Breast epithelium (tissue), 2 donors: ENCODE results near the gene PACC1.

GRCh38 chr1:212247104-212247391, 38.2 kb upstream of the PPP2R5A start:
- PRO-cap: no peak
- RAMPAGE, long total RNA, 2 experiments: no peak in any of the 2 experiments

GRCh38 chr1:212254819-212255481, 30.3 kb upstream of the PPP2R5A start:
- PRO-cap: no peak
- RAMPAGE, long total RNA, 2 experiments: no peak in any of the 2 experiments

DNA sequence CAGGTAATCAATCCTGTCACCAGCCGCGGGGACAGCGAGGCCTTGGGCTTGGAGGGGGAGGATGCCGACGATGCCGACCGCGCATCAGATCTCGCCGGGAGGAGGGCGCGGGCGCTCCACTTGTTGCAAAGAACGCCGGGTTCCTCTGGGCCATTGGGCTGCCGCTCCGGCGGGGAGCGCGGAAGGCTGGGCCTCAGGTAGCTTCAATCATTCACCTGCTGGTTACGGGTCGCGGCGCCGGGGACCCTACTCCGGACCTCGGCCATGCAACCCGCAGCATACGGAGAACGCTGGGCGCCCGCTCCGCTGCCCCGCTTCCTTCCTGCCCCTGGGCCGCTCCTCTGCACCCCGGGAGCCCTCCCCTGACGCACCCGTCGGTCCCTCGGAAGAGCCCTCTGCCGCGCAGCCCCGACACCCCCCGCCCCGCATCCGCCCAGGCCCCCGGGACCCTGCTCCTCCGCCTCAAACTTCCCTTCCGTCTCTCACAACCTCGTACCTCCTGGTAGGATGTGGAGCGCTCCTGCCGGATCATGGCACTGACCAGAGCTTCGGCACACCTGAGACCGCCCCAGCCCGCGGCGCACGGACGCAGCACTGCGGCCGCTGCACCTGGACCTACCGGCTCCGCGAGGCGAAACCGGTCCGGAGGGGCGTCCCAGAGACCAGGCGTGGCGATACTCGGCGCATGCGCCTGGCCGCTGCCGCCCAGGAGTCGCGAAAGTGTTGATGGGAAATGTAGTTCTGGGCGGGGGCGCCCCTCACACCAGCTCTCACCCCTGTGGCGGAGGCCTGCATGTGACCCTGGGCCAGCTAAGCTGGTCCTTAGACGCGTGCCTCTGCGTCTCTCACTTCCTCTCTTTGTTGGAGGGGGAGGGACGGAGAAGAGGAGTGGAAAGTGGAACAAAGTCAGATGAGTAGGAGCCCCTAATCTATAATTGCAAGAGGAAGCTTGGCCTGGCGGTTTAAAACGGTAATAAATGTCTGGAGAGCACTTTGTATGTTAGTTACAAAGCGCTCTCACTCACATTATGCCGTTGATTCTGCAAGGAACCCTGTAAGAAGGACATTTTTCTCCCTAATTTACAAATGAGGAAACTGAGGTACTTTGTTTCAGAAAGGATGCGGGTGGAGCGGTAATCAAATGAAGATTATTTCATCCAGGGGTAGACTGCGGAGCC, at the start of gene PACC1:
Gene PACC1, minus strand, starts transcription at position 661 of the 1,178 bp plus-strand sequence.
- PRO-cap: bidirectional peak, plus-strand start at position 864 of the sequence, minus-strand start at position 596 of the sequence
- RAMPAGE, long total RNA, 2 experiments: start-site peak on the minus strand in 1 of 2 experiments, centred at position 611 of the sequence, 54 reads per replicate

DNA sequence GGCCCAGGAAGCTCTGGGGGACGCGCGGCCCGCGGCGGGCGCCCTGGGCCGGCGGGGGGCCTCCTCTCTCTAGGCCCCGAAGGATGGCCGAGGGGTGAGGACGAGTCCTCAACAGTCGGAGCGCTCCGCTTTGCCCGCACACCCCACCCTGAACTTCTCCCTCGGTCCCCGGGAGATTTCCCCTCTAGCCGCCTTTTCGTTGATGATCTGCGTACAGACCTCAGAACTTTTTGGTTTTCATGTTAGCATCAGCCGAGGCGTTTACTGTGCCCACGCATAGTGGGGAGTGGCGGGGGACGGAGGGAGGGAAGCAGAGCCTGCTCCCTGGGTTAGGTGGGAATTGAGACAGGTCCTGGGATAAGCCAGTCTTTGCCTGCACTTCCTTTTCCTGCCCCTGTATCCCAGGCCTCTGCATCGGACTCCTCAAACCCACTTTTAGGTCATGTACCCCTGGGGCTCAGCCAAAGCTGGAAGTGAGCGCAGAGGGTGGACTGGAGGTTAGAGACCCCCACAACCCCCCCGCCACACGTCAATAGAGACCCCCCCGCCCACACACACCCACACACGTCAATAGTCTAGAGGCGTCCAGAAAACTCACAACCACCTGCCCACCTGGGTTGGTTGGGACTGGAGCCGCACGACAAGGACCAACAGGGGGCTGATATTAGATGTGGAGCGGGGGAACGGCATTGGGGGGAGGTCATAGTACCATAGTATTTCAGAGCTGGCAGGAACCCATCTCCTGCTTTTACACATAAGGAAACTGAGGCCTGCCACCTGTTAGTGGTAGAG, 680 bp downstream of the NENF start:
- PRO-cap: no peak
- RAMPAGE, long total RNA, 2 experiments: no peak in any of the 2 experiments

DNA sequence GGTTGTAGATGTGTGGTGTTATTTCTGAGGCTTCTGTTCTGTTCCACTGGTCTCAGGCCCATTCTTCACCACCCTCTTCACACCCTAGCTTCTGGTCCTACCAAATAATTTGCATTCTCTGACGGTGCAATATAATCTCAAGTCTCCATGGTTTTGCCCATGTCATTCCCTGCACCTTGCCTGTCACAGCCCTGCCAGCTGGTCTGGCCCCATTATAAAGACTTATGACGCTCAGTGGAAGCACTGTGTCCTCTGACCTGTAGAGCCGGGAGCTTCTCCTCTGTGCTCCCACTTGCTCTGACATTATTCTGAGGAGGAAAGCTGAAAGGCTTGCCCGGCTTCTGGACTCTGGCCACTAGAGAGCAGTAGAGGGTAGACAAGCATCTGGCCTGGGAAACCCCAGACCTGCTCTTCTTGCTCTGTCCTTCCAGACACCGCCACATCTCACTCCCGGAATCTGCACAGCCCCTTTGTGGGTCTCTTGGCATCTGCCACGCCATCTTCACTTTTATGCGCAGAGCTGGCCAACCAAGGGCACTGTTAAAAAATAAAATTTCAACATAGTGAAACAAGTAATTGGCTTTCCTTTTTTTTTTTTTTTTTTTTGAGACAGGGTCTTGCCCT, 44.4 kb downstream of the NENF start:
- PRO-cap: no peak
- RAMPAGE, long total RNA, 2 experiments: no peak in any of the 2 experiments

DNA sequence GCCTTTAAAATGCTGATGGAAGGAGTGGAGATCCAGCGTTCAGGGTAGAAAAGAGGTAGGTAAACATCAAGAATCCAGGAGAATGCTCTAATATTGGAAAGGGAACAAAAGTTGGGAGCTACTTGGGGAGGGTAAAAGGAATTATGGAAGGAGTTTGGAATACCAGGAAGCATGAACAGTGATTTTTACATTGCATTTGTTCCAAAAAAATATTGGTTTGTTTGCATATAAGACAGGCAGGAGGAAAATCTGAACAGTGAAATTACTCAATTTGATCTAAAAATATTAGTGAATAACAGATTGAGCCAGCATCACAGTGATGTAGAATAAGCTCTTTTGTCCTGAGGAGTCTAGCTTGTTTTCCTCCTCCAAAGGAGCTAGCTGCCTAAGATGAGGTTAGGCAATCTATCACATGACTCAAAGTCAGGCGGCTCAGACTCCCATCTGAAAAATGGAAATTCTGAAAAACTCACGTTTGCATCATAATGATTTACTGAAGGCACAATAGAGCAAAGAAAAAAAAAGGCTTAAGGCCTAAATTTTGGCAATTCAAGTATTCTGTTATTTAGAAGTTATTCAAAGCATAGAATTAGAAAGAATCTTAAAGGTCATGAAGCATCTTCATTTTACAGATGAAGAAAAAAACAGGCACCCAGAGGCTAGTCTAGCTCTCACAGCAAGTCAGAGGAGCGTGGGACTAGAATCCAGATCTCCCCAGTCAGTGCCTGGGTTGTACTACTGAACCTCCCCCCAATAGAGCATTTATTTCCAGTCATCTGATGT, 62.7 kb upstream of the ATF3 start:
- PRO-cap: no peak
- RAMPAGE, long total RNA, 2 experiments: no peak in any of the 2 experiments

DNA sequence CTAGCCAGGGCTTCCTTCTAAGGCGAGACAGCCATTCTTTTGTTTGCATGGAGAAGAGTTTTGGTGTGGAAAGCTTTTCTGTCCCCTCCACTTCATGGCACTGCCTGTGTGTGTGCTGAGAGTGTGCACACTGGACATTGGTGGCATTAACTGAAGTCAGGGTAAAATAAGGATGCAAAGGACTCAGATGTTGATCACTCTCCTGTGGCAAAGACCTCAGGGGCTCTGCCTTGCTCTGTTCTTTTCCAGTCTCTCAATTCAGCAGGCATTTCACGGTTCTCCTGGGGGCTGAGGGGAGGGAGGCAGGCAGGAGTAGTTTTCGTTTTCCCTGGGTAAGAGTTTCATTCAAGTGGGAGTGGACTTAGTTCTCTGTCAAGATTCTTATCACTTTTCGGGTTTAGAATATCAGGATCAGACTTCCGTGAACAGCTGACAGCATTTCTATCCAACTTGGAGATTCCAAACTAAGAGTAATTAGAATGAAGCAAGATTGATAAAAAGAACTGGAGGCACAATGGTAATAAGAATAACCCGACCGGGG, 2.6 kb upstream of the ATF3 start:
- PRO-cap: no peak
- RAMPAGE, long total RNA, 2 experiments: no peak in any of the 2 experiments

- PRO-cap: no peak
- RAMPAGE, long total RNA, 2 experiments: no peak in any of the 2 experiments
These were observed 2.0 kb downstream of the ATF3 start for GRCh38 chr1:212610238-212611234.

DNA sequence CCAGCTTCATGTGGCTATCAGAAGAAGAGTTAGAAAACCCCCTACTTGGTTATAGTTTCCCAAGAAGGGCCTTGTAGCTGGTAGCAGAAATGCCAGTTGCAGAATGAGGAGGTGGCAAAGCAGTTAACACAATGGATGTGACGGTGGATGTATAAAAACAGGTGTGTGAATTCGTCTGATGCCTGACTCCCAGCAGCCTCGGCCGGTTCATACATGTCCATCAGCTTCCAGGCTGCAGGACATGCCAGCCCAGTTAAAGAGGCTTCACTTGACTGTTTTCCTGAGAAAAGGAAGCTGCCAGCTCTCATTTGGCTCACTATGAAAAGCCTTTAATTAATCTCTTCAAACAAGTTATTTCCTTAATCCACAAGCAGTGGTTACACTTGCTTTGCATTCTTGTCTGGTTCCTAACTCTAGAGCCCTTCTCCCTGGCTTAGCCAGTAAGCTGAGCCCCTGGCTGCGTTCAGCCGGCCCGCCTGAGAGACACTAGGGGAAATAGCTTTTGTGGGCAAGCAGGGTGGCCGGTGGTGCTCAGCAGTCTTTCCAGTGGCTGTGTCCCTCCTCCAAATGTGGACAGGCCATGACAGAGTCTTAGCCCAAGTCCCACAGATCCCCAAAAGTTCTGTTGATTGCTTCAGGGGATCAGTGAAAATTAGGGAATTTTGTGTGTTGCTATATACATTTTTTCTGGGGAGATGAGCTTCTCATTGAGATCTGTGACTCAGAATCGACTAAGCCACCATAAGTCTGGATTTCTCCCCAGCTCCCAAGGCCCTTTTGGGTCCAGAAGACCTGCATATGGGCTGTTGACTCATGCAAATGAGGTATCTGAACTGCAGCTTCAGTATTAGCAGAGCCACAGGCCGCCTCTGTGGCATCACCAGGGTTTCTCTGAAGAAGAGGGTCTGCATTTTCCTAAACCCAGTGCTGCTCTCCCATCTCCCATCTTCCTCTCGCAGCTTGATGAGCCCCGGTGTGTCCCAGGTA, 5.7 kb upstream of the GARIN4 start:
- PRO-cap: no peak
- RAMPAGE, long total RNA, 2 experiments: no peak in any of the 2 experiments

DNA sequence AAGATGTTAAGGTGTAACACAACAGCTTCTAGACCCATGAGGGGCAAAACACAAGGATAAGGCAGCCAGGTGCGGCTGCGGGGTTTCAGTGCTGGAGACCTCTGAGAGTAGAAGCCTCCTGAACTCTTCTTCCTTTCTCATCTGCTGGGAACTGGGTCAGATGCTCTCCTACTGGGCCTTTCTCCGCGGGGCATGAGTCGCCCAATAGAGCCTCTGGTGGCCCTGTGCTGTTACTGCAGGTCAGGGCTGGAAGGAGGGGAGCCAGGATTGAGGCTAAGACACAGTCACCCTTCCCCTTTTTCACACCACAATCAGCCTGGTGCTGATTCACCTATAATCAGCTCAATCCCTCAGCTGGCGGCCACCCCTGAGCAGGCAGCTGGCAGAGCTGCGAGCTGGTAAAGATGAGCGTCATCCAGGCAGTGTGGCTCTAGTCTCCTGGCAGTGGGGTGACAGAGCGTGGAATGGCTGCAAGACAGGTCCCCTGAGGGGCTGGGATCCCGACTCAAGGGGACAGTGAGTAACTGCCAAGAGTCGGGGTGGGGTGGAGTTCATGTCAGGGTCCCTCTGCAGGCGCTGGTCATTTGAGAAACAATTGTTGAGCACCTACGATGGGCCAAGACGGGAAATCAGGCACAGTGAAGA, 5.9 kb downstream of the GARIN4 start:
- PRO-cap: no peak
- RAMPAGE, long total RNA, 2 experiments: no peak in any of the 2 experiments

DNA sequence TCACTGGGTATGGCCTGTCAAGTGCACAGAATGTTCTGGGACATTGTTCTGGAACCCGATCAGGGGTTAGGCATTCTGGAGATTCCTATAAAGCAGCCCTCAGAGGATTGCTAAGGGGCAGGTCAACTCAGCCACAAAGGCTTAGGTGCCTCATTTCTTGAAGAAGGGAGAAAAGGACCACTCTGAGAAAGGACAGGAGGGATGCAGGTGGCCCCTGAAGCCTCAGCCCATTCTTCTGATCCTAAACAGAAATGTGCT, 14.7 kb downstream of the GARIN4 start:
- PRO-cap: unidirectional peak, plus-strand start at position 180 of the sequence
- RAMPAGE, long total RNA, 2 experiments: no peak in any of the 2 experiments

DNA sequence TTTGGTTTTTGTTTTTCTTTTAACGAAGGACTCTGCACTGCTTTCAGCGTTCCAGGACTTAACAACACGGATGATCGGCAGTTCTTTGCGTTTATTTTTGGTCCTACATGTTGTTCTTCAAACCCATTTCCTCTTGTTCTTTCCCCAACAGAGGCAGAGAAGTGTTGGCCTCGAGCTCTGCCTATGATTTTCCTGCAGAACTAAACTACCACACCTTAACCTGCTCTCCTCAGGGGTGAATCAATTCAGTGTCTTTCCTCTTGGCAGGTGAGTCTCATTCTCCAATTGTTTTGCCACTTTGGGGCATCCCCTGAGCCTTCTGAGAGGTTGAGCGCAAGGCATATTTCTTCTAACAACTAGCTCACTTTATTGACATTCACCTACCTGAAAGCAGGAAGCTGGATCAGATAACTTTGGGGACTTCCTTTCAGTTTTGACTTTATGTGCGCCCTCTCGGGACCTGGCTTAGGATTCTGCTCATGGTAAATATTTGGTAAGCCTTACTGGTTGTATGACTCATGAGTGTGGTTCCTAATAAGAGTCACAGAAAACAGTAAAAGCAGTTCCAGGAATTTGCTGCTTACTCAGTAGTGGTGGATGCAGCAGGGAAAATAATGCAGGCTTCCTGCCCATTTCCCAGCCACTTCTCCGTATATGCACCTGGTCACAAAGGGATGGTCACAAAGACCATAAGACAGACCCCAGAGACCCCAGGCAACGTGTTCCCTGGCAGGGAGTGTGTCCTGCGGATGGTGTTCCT, 21.8 kb upstream of the BATF3 start:
- PRO-cap: no peak
- RAMPAGE, long total RNA, 2 experiments: no peak in any of the 2 experiments

- PRO-cap: no peak
- RAMPAGE, long total RNA, 2 experiments: no peak in any of the 2 experiments
These were observed 12.0 kb upstream of the PROX1 start for GRCh38 chr1:213975710-213976151.

GRCh38 chr1:213985991-213986952, 1.5 kb upstream of the PROX1 start:
- PRO-cap: no peak
- RAMPAGE, long total RNA, 2 experiments: start-site peak on the minus strand in 1 of 2 experiments, at chr1:213986201-213986246 at its widest, 5 reads per replicate

DNA sequence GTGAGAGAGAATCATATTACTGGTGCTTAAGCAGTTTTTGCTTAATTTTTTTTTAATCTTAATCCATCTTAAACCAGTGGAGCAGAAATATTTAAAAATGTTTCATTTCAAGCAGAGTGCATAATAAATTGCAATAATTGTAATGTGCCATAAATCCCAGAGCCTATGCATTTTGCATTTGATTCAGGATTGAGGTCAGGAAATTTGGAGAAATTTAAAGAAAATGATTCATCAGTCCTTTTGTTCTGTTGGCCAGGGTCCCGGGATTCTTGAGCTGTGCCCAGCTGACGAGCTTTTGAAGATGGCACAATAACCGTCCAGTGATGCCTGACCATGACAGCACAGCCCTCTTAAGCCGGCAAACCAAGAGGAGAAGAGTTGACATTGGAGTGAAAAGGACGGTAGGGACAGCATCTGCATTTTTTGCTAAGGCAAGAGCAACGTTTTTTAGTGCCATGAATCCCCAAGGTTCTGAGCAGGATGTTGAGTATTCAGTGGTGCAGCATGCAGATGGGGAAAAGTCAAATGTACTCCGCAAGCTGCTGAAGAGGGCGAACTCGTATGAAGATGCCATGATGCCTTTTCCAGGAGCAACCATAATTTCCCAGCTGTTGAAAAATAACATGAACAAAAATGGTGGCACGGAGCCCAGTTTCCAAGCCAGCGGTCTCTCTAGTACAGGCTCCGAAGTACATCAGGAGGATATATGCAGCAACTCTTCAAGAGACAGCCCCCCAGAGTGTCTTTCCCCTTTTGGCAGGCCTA, 8.6 kb downstream of the PROX1 start:
- PRO-cap: no peak
- RAMPAGE, long total RNA, 2 experiments: no peak in any of the 2 experiments

DNA sequence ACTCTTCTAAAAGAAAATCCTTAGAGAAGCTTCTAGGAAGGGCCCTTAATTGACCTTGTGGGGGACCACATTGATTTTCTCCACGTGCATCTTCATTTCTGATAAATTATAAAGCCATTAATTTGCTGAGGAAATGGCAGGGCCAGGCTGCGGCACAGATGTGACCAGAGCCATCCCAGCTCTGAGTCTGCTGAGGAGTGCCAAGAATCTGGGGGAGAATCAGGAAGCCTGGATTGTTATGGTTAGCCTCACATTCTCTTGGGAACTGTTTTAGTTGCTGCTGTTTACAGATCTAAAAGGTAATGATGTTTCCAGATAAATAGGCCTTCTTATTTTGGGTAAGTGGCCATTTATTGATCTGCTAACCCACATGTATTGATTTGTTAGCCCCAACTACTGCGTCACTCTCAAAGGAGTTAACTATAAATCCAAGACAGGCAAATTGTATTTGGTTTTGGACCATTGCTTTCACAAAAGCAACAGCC, 16.3 kb downstream of the PROX1 start:
- PRO-cap: no peak
- RAMPAGE, long total RNA, 2 experiments: no peak in any of the 2 experiments

- PRO-cap: no peak
- RAMPAGE, long total RNA, 2 experiments: no peak in any of the 2 experiments
These were observed 139.0 kb downstream of the PROX1 start for GRCh38 chr1:214126557-214127294.

DNA sequence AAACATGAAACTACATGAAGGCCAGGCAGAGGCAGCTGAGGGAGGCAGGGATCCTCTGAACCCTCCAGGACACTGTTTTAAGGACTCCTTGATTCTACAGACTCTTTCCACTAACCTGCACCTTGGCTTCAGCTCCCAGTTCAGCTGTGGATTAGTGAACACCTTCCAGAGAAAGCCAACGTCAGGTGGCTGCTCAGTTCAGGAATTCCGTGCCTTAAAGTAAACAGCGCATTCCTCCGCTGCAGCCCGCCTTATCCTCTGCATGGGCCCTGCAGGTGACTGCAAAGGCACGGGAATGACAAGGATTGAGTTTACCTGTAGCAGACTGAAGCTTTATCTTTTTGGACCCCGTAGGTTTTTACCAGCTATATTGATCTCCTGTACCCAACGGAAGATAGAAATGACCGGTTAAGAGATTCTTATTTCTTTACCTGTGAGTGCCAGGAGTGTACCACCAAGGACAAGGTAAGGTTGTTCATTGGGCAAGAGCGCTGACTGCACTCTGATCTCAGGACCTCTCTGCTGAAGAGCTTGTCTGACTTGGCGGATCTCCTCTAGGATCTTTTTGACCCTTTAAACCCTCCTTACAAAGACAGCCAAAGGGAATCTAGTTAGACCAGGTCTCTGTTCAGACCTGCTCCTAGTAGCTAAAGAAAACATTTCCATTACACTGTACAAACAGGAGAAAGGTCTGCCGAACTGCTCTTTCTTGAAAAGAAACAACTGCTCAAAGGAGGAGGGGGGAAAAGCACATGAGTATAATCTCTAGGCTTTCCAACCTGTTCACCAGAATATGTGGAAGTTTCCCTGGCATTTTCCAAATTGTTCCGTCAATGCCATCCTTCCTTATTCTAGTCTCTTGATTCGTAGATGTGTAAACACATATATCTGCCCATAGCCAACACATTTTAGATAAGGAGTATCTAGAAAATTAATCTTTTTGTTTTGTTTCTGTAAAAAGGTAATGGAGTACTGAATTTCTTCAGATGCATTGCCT, 49.2 kb downstream of the SMYD2 start:
- PRO-cap: no peak
- RAMPAGE, long total RNA, 2 experiments: no peak in any of the 2 experiments

DNA sequence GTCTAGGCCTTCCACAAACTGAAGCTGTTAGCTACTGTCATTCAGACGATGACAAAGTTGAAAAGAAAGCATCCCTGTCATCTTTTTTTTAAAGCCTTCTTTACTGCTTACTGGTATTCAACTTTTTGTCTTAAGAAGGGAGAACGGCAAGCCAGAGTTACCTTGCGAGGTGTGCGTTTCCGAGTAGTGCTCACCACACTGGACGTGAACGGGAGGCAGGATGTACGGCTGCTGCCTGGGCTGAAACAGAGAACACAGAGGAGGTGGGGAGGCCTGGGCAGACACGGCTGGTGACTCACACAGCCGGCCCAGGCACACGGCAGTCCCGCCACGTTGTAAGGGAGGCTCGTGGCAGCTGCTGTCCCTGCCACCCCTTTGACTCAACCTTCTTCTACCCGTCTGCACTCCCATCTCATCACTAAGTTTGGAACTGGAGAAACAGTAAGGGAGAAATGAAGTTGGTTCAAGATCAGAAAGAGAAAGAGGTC, 105.8 kb downstream of the SMYD2 start:
- PRO-cap: no peak
- RAMPAGE, long total RNA, 2 experiments: no peak in any of the 2 experiments

GRCh38 chr1:214427733-214428403, 123.5 kb downstream of the PTPN14 start:
- PRO-cap: no peak
- RAMPAGE, long total RNA, 2 experiments: no peak in any of the 2 experiments